SEM (cell line): ENCODE measurements around a stretch of chr12.

DNA sequence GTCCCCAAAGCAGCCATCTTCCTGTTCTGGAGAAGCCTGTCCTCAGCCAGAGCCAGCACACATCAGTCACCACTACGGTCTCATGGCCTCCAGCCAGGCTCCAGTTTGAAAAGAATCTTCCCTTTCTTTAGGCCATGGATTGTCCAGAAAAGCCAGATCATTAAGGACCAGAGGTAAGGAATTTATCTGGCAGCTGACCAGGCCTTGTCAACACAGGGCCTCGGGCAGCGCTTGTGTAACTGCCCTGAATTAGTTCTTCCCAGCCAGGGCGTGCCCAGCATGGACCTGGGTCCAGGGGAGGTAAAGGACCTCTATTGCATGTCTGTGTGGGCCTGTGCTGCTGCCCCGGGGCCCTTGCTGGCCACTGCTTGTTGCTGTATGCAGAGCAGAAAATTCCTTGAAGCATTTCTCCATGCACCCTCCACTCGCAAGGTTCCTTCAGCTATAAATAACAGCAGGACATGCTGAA is 21.6 kb upstream of the VPS37B start:
- PRO-cap: no peak

DNA sequence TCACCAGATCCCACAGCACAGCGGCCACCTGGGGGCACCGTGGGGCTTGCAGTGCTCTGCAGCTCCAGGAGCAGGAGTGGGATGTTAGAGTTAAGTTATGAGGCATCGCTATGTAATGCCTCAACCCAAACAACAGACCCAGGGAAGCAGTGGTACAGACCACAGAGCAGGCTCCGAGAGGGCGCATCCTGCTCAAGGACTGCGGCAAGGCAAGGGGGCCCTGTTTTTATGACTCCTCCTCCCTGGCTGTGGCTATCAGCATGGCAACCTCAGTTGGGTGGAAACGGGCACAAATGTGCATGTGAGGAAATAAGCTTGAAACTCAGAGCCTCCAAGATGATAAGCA is 63.1 kb downstream of the ARL6IP4 start:
- PRO-cap: bidirectional peak, plus-strand start at position 272 of the sequence, minus-strand start at position 117 of the sequence

DNA sequence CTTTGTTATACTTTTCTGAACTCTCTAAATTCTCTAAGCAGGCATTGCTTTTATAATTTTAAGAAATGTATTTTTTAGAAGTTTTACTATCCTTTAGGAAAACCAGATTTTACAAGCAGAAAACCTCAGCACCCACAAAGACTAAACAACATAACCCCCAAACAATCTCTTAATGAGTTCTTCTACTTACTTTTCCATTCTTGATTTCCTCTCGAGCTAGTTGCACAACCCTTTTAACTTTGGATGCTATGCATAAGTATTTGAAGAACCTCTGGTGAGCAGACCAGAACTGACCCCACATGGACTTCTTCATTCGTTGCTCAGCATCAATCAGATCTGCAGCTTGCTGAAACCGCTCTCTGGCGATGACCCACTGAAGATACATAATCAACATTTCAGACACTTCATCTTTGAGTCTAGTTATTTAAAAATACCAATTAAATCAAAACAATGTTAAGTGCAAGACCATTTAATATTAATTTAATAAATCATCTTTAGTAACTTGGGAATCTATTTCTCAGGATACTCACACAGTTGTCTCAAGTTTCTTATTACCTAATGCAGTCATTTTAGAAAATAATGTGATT is 38.6 kb downstream of the SBNO1 start:
- PRO-cap: no peak

DNA sequence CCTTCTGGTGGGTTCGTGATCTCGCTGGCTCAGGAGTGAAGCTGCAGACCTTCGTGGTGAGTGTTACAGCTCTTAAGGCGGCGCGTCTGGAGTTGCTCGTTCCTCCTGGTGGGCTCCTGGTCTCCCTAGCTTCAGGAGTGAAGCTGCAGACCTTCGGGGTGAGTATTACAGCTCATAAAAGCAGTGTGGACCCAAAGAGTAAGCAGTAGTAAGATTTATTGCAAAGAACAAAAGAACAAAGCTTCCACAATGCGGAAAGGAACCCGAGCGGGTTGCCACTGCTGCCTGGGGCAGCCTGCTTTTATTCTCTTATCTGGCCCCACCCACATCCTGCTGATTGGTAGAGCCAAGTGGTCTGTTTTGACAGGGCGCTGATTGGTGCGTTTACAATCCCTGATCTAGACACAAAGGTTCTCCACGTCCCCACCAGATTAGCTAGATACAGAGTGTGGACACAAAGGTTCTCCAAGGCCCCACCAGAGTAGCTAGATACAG is 23.0 kb downstream of the RILPL2 start:
- PRO-cap: no peak

DNA sequence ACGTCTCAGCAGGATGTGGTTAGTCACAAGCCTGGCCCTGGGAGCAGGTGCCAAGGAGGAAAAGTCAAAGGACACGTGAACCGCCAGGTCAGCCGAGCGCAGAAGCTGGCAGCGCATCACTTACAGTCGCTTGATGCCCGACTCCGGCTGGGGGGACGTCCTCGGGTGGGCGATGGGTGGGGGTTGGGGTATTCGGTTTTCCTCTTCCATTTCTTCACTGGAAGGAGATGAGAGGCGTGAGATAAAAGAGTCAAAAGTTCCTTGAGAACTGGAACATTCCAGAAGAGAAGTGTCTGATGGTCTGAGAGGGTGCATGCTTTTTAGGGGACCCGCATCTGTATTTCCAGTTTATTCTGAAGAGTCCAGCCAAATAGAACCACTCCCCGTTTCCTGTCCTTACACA is 26.1 kb downstream of the SNRNP35 start:
- PRO-cap: no peak

- PRO-cap: no peak
Observed at GRCh38 chr12:123513623-123514406, 19.7 kb downstream of the RILPL1 start.

DNA sequence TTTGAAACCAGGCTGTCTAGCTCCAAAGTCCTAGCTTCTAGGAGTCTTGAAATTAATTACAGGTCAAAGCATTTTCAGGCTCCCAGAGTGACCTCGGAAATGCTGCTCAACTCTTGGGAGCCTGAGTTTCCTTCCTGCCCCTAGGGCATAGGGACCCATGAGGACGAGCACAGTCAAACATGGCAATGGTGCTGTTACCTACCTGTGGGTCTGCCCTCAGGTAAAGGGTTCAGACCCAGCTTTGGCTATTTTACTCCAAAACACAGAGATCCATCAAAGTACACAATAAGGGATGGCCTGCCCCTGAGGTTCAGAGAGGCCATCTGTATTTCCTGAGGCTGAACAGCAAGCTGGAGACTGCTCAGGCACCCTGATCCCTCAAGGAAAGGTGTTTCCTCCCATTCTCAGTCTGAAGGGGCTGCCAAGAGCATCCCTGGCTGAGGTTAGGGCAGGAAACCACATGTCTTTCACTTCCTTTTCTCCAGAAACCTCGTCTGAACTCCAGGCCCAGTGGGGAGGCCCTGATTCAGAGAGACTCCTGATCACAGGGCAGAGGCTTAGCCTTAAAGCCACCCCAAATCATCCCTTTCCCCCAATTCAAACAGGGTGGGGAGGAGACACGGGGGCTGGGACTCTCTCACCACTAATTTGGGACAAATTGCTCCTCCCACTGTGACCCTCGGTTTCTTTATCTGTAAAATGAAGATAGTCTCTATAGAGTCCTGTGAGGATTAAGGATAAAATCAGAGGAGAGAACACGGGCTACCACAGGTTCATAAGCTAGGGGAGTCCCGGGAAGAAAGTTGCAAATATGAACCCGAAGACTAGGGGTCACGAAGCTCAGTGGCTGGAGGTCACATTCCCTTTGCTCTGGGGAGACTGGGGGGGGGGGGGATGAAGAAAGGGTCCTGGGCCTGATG is 1.4 kb downstream of the RILPL1 start:
- PRO-cap: no peak

DNA sequence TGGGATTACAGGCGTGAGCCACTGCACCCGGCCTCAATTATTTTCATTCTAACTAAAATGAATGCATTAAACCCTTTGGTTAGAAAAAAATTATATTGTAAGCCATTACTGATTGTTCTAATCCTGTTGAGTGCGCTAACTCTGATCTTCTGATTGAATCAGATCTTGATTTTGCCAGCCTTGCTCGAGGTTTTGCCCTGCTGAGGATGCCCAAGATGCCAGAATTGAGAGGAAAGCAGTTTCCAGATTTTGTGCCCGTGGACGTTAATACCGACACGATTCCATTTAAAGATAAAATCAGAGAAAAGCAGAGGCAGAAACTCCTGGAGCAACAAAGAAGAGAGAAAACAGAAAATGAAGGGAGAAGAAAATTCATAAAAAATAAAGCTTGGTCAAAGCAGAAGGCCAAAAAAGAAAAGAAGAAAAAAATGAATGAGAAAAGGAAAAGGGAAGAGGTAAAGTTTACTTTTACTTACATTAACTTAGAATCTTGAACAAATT is 14.2 kb downstream of the EIF2B1 start:
- PRO-cap: no peak

GRCh38 chr12:123933319-123933845 is 39.2 kb downstream of the CCDC92 start:
- PRO-cap: no peak

DNA sequence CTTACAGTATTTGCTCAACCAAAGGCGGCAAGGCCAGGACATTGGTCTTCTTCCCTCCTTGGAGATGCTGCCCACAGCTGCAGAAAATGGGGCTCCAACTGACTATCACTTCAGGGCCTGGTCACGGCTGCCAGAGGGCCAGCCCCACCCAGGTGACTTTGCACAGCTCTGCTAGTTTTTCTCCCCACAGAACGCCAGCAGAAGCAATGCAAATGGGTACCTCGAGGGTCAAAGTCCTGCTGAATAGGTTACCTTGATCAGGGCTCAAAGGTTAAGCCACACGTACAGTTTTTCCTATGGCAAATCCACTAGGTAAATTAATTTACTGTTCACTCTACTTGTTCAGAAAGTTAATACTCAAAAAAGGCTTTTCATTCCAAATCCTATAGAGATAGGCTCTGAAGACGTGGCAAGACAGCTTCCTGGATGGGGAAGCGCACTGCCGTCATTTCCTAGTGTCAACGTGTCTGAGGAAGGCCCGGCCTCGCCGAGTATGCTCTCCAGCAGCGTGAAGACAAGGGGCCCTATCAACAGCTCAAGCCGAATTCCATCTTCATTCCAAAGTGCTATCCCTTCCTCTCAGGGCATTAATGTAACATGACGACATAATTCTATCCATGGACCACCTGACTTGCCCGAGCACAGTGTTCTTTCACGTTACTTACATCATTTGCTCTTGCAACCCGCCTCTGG is 23.1 kb downstream of the CCDC92 start:
- PRO-cap: no peak

- PRO-cap: no peak
Observed at GRCh38 chr12:123973450-123973523, 272 bp downstream of the ZNF664 start.

DNA sequence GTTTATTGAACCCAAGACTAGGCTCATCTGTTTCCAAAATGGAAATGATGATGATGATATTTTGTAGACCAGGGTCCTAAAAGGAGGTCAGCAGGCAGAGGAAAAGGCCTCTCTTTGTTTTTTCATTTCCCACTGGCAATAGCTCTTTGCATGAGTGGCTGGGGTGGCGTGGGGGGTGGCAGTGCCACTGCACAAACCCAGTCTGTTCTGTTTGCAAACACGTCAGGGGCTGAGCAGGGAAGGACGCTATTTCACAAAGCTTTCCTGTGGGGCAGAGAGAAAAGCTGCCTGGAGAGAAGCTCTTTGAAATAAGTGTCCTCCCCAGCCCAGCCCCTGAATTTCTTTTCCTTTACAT is 72.7 kb downstream of the ZNF664 start:
- PRO-cap: no peak

DNA sequence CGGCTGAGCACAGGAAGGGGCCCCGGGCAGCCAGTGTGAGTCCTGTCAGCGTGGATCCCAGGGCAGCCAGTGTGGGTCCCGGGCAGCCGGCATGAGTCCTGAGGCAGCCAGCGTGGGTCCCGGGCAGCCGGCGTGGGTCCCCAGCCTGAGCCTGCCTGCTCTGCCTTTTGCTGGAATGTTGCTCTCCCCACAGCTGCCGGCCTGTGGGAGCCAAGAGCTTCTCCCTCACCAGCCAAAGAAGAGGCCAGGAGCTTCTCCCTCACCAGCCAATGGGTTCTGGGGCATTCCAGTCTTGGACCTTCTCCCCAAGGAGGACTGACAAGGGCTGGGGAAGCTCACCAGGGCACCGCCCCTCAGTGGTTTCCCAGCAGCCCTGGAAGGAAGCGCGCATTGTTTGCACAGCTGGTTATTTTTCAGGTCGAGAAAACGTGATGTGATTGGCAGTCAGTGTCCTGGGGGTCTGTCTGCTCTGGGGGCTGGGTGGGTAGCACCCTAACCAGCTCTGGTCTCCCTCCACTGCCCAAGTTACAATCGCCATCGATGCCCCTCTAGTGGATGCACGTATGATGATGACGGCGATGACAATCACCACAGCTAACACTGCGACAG is 14.9 kb upstream of the RFLNA start:
- PRO-cap: no peak

GRCh38 chr12:124416535-124417404 is 121.9 kb downstream of the RFLNA start:
- PRO-cap: no peak

DNA sequence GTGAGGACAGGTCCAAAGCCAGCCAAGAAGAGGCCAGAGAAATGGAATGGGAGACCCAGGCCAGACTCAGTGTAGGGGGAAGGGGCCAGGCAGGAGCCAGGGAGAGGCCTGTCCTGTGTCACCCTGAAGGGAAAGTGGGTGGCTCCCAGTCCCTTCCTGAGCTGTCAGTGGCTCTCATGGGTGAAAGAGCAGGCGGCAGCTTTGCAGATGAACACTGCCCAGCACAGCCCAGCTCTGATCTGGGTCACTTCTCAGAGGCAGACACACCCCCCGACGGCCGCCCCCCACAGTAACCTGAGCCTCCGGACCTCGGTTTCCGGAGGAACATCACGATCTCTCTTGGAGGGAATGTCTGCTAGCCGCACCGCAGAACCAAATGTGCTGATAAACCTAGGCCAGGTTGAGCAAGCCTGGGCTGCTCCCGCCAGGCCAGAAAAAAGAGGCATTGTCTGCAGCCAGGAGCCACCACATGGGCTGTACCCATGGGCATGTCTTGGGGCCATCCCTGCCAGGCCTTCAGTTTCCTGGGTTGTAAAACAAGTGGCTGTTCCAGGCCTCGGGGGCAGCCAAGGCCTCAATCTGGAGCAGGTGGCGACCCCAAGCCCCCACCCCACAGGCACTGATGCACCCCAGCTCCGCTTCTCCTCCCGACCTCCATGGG is 57.7 kb downstream of the NCOR2 start:
- PRO-cap: no peak

DNA sequence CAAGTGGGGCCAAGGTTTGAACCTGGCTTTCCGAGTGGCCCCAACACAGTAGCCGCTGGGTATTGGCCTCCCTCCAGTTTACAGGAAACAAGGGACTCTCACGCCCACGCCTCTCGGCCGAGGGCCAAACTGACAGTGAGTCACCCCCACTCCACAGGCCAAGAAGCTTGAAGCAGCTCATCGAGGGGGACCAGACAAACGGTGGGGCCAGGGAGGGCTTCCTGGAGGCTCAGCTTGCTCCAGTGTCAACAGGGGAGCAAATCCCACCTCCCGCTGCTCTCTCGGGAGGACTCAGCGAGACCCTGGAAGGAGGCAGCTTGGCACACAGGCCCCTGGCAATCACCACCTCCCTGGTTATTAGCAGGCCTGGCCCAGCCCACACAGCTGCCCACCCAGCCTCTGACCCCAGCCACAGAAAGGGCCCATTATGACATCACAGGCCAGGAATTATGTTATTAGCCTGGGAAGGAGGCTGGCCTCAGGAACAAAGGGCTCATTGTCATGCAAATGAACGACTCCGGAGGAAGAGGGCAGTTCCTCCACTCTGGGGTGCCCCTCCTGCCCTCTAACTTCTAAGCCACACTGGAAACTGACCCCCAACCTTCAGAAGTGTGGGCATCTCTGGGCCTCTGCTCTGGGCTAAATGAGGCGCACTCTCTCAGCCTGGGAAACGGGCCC is 54.5 kb downstream of the NCOR2 start:
- PRO-cap: no peak

GRCh38 chr12:124543012-124543810 is 24.2 kb downstream of the NCOR2 start:
- PRO-cap: no peak

DNA sequence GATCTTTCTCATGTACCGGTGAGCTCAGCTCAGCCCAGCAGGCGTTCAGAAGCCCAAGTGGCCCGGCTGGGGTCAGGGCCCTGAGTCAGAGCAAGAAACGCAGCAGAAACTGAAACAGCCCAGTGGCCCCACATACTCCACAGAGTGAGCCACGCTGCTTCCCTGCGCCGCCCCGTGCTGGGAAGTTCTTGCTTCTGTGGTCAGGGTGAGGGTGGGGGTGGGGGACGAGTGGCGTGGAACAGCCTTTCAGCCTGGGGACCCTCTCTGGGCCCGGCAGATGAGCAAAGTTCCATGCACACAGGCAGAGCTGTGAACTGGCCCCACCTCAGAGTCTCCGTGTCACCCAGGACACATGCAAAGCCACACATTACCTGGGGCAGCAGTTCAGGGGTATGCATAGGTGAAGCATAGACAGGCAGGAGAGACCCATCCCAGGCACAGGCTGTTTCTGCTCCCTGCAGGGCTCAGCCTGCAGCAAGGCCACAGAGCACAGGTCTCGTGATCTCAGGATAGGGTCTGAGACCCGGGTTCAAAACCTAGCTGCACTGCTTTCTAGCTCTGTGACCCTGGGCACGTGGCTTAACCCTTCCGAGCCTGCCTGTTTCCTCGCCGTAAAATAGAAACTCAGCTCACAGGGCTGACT is 21.7 kb downstream of the NCOR2 start:
- PRO-cap: no peak

- PRO-cap: no peak
Observed at GRCh38 chr12:124557117-124557738, 10.2 kb downstream of the NCOR2 start.

DNA sequence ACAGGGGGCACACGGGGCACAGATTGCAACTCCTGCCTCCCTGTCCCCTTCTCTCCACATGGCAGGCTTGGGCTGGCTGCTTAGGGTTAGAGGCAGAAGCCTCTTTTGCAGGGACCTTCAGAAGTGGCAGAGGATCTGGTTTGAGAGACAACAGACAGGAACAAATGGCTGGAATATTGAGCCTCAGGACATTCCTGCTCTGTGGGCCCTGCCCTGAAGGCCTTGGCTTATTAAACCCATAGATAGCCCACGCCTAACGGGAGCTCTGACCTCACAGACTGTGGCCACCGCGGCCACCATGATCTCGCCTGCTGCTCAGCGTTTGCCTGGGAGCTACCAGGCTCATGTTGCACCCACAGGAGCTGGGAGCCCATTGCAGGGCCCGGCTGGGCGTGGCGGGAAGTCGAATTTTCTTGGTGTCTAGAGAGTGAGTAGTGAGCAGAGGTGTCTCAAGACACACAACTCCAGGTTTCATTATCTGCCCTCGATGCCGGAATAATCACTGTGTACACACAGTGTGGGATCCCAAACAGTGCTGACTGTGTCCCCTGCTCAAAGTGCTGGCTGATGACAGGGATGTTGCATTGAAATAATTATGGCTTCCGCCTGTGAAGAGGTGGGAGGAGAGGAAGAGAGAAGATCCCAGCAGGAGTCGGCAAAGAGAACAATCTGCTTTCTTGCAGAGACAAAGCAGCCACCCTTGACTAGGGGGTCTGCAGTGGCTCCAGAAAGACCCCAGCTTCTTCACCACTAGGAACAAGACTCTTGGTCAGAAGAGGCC is 148.1 kb upstream of the NCOR2 start:
- PRO-cap: no peak